HTERT-HM (cell line): ENCODE measurements around a stretch of chr20.

DNA sequence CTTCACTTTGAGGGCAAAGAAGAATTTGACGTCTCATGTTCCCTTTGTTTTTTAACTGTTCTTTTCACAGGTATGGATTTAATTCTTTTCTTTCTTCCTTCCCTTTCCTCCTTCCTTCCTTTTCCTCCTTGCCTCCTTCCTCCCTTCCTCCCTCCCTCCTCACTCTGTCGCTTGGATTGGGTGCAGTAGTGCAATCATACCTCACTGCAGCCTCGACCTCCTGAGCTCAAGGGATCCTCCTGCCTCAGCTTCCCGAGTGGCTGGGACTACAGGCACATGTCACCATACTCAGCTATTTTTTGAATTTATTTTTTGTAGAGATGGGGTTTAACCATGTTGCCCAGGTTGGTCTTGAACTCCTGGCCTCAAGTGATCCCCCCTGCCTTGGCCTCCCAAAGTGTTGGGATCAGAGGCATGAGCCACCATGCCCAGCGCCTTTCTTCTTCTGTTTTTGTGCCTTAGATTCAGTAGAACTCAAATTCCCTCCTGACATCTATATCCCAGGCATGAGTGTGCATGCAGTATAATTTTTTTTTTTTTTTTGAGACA lies 29.2 kb downstream of the RNF24 start:
- RRBS = no CpG with 5 or more reads among the region's 5 CpGs

GRCh38 chr20:4023654-4023827 lies 8.2 kb upstream of the RNF24 start:
- RRBS = 96% methylated on average over 4 of the region's 7 CpGs

- RRBS = no CpG with 5 or more reads among the region's 15 CpGs
Measured at GRCh38 chr20:4119701-4120291, 28.8 kb upstream of the SMOX start.

GRCh38 chr20:4200832-4201179 lies 48.3 kb downstream of the ADRA1D start:
- RRBS = no CpG with 5 or more reads among the region's 5 CpGs

- RRBS = no CpG with 5 or more reads among the region's 7 CpGs
Measured at GRCh38 chr20:4719978-4720612, 1.6 kb upstream of the PRND start.

- RRBS = no CpG with 5 or more reads among the region's 9 CpGs
Measured at GRCh38 chr20:4809708-4810160, 13.7 kb downstream of the RASSF2 start.

DNA sequence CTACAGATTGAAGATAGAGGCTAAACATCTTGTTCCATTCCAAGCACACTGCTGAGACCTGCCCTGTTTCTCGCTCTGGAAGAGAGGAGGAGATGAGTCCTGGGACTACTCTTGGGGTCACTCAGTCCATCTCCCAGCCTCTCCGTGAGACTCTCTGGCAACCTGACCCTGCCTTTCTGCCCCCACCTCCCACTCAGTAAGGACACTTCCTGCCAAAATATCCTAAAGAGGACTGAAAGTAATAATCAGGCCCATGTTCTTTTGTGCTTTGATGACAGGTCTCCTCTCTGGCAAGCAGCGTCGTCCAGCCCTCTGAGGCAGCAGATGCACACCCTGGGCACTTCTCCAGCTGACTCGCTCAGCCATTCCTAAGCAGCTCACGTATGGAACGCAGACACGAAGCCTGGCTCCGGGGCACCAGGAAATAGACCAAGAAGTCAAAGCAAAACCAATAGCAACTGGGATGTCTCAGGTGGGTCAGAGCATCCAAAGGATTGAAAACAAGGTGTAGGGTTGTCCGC lies 2.6 kb downstream of the RASSF2 start:
- RRBS = no CpG with 5 or more reads among the region's 10 CpGs

GRCh38 chr20:4886015-4886272 lies 62.5 kb upstream of the RASSF2 start:
- RRBS = no CpG with 5 or more reads among the region's 4 CpGs

GRCh38 chr20:4886571-4887174 lies 63.3 kb upstream of the RASSF2 start:
- RRBS = no CpG with 5 or more reads among the region's 3 CpGs

GRCh38 chr20:4926469-4926884 lies 74.8 kb downstream of the SLC23A2 start:
- RRBS = no CpG with 5 or more reads among the region's 3 CpGs

DNA sequence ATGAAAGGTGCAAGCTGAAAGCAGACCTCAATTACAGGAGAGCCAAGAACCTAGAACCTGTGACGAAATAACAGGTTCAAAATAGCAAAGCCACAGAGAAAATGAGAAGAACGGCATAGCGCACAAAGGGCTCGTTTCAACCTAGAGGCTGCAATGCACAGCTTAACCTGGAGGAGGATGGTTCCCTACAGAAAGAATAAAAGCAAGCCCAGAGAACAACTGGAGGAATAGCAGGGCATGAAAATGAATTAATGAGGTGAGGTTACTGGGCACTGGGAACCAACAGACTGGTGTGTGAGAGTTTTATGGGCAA lies 3.0 kb downstream of the SLC23A2 start:
- RRBS = no CpG with 5 or more reads among the region's 4 CpGs

- RRBS = no CpG with 5 or more reads among the region's 3 CpGs
Measured at GRCh38 chr20:5077999-5078387, 34.9 kb downstream of the TMEM230 start.

DNA sequence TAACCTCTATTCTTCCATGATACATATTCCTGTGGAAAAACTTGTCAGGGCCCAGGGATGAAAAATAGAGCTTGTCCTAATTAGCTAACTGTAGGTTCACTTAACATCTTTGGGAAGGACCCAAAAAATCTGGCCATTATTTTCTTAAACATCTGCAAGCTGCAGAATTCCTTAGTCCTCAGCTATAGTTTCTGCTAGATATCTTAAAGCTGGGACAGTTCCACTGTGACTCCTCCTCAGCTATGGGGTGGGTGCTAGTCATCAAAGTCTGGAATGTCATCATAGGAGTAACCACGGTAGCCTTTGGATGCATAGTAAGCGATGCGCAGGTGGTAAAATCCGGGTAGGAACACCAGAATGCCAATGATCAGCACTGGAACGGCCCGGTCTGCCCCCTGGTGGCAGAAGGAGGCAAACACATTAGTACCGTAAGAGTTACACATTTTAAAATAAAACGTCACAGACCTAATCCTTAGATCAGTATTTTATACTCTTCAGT lies 12.3 kb downstream of the TMEM230 start:
- RRBS = no CpG with 5 or more reads among the region's 8 CpGs

DNA sequence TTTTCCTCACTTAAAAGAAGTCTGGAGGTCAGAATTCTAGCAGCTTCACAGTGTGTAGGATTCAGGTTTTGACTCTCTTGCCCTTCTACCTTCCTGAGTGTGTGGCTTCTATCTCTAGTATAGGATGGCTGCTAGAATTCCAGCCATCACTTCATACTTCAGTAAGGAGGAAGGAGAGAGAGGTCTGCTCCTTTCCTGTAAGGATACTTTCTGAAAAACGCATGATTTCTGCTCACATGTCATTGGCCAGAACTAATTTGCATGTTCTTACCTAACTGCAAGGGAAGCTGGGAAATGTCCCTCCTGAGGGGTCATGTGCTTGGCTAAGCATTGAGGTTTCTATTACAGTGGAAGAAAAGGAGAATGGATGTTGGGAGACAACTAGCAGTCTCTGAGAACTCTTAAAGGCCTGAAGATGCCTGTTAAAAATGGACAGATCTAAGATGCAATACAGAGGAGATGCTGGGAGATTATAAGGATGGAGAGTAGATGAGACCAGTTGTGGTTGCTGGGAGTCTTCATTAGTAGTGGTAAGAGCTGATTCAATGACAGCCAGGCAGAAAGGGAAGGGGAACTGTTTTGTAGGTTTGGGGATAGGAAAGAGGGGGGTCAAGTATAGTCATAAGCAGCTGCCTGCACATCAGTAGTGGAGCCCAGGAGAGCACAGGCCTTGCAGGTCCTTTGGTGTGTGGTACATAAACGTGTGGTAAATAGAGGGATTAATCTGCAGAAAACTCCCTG lies 20.2 kb downstream of the CDS2 start:
- RRBS = no CpG with 5 or more reads among the region's 2 CpGs

GRCh38 chr20:5150659-5151105 lies 23.9 kb downstream of the CDS2 start:
- RRBS = no CpG with 5 or more reads among the region's 7 CpGs

DNA sequence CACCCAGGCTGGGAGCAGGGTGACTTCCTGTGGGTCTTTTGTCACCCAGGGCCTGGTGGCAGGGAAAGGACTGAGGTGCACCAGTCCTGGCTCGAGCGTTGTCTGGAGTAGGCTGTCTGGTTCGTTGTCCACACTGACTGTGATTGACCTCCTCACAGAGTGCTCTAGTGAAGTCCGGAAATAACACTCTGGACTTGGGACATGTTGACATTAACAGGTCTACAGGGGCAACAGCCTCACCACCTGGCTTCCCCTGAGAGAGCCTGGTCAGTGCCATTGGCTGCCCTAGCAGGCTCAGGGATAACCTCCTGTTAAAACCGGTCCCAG lies 46.0 kb downstream of the CDS2 start:
- RRBS = no CpG with 5 or more reads among the region's 5 CpGs

- RRBS = no CpG with 5 or more reads among the region's 5 CpGs
Measured at GRCh38 chr20:5772723-5773372, 22.6 kb downstream of the SHLD1 start.

DNA sequence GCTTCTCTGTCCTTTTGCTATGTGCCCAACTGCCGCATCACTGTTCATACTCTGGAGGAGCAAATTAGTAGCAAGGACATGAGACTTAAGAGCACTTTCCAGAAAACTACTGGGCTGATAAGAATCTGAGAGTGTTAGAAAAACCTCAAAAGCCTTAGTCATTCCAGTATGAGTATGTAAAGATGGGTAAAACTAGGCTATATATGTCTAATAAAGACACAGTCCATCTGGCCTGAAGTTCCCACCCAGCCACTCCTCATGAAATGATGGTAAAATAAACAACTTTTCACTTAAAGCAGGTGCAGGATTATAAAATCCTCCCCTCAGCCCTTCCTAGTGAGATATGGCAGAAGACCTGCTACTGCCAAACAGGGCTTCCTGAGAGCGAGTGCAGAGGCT lies 30.7 kb downstream of the SHLD1 start:
- RRBS = no CpG with 5 or more reads among the region's 2 CpGs

DNA sequence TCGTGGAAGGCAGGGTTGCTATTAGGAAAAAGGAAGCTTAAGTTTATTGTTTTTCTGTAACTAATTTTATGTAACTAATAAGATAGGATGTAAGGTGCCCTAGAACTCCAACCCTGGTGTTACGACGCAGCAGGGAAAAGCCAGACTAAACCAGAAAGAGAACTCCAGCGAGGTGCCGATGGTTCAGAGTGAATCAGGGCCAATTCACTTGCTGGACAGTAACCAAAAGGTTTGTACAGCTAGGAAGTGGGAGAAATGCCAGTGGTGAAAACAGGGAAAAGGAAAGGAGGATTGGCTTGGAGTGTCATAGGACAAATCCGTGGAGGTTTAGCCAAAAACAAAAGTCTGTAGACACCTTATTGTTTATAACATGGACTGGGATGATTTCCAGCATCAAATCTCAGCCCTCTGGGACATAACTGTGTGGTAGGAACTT lies 62.2 kb upstream of the CHGB start:
- RRBS = no CpG with 5 or more reads among the region's 6 CpGs

- RRBS = no CpG with 5 or more reads among the region's 9 CpGs
Measured at GRCh38 chr20:5922101-5922664, 10.9 kb downstream of the CHGB start.